ENCODE data around the gene CST3.

GRCh38 chr20:23636998-23638444, at the start of gene CST3:
Gene CST3, minus strand, starts transcription at chr20:23637955.
- PRO-cap: bidirectional peak, plus-strand start at chr20:23637439, minus-strand start at chr20:23637365; bidirectional peak, plus-strand start at chr20:23637683, minus-strand start at chr20:23637679; bidirectional peak, plus-strand start at chr20:23638136, minus-strand start at chr20:23637955
- RAMPAGE, long total RNA, 3 experiments: start-site peak on the minus strand in 1 of 3 experiments, at chr20:23637998-23638071 at its widest, 23 reads per replicate

- PRO-cap: no peak
- RAMPAGE, long total RNA, 3 experiments: no peak in any of the 3 experiments
These were observed 6.0 kb upstream of the CST4 start for GRCh38 chr20:23694865-23695242.

DNA sequence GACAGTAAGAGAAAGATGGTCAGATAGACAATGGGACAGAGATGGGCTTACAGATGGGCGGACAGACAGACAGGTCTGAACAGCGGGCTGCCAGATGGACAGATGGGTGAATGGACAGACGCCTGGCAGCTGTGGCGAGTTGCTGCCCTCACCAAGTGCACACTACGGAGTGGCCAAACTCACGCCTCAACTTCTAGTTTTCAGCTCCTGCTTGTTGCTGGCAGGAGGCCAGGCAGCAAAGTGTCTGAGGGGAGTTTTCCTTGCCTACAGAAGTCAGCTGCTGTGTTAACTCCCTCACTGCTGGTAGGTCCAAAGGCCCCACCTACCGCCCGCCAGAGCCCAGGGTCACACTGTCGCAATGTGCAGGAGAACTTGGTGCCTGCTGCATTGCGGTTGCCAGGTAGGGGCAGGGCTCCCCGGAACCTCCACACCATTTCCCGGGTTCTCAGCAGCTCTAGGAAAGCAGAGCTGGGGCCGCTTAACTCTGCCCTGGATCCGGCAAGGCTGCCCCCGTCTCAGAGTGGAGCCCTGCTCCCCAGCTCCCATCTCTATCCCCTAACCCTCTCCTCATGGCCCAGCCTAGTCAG, 7.5 kb downstream of the GGTLC1 start:
- PRO-cap: no peak
- RAMPAGE, long total RNA, 3 experiments: no peak in any of the 3 experiments

GRCh38 chr20:24148362-24148946, 159.9 kb upstream of the GGTLC1 start:
- PRO-cap: no peak
- RAMPAGE, long total RNA, 3 experiments: no peak in any of the 3 experiments

DNA sequence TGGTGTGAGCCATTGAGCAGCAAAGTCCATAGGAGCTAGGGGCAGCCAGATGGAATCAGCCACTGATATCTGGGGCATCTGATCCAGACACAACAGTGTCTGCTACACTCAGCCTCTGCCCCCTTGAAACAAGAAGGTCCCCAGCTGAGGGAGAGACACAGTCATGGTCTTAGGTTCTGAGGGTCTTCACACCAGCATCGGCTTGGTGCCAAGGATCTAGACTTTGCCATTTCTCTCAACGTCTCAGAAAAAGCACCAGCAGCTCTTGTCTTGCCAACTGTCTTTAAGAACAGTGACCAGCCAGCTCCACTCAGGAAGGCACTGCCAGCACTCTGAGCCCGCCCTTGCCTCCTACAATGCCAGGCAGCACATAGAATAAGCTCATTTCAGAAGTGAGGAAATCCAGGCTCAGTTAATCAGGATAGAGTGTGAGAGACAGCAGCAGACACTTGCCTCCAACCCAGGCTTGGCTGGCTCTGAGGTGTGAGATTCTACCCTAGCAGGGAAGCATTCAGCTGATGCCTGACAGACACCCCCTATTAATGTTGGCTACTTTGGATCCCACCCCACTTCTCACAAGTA, 4.4 kb upstream of the SYNDIG1 start:
- PRO-cap: no peak
- RAMPAGE, long total RNA, 3 experiments: no peak in any of the 3 experiments

DNA sequence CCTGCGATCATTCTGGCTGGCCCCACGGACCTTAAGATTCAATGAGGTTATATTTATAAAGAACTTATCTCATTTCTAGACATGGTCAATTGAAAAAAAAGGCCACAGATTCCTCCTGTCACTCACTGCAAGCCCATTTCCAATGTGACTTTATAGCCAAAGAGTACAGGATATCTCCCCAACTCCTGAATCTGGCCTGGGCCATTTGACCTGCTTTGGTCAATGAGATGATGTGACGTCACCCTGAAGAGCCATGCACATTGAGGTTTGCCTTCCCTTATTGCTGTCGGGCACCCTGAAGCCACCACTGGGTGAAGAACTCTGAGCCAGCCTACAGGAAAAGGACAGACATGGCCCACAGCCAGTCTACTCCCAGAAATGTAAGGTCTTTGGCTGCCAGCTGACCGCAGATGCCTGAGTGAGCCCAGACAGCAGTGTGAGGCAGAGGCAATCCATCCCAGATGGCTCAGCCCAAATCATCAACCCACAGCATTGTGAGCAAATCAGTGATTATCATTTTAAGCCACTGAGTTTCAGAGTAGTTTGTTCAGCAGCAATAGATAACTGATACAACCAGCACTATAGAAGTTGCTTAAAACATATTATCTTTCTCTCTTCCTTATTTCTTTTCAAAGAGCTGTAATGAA, 3.7 kb upstream of the SYNDIG1 start:
- PRO-cap: no peak
- RAMPAGE, long total RNA, 3 experiments: no peak in any of the 3 experiments

DNA sequence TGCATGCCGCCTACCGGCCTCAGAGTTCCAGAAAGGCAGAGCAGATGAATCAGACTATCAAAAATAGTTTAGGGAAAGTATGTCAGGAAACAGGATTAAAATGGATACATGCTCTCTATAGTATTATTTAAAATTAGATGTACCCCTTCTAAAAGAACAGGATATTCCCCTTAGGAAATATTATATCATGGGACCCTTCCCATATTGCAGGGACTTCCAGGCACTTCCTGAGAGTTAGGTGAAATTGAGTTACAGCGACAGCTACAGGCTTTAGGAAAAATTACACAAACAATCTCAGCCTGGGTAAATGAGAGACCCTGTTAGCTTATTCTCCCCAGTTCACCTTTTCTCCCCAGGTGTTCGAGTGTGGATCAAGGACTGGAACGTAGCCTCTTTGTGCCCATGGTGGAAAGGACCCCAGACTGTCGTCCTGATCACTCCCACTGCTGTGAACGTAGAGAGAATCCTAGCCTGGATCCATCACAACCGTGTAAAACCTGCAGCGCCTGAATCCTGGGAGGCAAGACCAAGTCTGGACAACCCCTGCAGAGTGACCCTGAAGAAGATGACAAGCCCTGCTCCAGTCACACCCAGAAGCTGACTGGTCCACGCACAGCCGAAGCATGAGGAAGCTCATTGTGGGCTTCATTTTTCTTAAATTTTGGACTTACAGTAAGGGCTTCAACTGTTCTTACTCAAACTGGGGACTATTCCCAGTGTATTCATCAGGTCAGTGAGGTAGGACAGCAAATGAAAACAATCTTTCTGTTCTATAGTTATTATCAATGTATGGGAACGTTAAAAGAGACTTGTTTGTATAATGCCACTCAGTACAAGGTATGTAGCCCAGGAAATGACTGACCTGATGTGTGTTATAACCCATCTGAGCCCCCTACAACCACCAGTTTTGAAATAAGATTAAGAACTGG, 17.8 kb upstream of the CST7 start:
- PRO-cap: no peak
- RAMPAGE, long total RNA, 3 experiments: no peak in any of the 3 experiments

DNA sequence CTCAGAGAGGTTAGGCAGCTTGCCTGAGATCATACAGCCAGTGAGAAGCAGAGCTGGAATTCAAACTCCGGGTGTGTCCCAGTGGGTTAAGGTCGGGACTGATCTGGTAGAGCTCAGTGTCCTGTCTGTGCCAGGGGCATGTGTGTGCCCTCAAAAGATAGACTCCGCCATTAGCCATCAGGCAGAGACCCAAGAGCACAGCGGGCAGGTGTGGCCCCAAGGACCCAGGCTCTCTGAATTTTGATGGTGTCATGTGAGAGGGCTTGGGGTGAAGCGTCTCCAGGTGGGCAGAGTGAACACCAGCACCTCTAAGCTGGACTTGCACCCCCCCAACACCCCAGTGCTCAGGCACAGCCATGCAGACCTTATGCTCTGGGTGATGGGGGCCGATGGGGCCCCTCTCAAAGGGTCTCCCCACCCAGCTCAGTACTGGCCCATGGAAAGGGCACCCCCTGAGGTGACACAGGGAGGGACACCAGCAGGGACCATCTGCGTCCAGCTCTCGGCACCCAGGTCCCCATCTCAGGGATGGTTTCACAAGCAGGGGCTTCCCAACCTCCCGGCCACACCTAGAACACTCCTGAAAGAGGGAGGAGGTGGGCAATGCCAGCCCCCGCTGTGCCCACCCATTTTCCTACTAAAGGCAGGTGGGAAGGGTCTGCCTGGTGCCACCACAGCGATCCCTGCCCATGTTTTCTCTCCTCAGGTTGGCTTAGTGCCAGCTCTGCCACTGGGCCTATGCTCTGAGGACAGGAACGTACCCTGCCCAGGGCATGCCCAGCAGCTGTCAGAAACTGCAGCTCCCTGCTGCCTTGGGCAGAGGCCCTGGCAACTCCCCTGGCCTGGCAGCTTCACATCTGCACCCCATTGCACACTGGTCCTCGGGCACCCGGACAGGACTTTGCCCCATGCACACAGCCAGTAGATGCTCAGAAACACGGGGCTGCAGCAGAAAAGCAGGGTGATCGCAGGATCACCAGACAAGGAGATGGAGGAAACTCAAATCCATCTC, 3.5 kb downstream of the CST7 start:
- PRO-cap: no peak
- RAMPAGE, long total RNA, 3 experiments: no peak in any of the 3 experiments

- PRO-cap: no peak
- RAMPAGE, long total RNA, 3 experiments: no peak in any of the 3 experiments
These were observed 12.0 kb downstream of the CST7 start for GRCh38 chr20:24960817-24961648.

DNA sequence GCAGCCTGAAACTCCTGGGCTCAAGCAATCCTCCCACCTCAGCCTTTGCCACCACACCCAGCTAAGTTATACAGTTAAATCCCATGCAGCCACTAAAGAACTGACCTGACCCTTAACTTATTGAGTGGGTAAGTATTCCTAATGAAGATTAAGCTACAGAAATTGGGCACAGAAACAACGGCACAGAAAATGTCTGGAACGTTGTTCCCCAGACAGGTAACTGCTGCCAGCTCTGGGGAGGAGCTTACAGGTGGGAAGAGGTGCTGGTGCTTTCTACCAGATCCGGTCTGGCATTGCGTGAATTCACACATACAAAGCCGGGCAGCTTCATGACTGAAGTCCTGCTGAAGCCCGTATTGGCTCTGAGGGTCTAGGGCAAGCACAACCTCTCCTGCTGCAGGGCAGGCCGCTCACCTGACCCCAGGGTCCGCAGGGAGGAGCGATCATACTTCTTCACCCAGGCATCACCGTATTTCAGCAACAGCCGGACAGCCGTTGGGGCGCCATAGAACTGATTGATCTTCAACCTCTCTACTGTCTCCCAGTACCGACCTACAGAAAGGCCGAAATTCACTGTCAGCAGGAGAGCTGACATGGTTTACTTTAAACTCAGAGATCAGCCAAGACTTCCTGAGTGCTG, 27.2 kb upstream of the APMAP start:
- PRO-cap: no peak
- RAMPAGE, long total RNA, 3 experiments: no peak in any of the 3 experiments

GRCh38 chr20:25039504-25040152, 18.3 kb downstream of the ACSS1 start:
- PRO-cap: bidirectional peak, plus-strand start at chr20:25040046, minus-strand start at chr20:25039771
- RAMPAGE, long total RNA, 3 experiments: no peak in any of the 3 experiments

GRCh38 chr20:25065009-25065526, 7.1 kb upstream of the ACSS1 start:
- PRO-cap: no peak
- RAMPAGE, long total RNA, 3 experiments: no peak in any of the 3 experiments

GRCh38 chr20:25090587-25091248, 8.8 kb upstream of the VSX1 start:
- PRO-cap: no peak
- RAMPAGE, long total RNA, 3 experiments: no peak in any of the 3 experiments

GRCh38 chr20:25197137-25197533, 1.6 kb downstream of the ENTPD6 start:
- PRO-cap: no peak
- RAMPAGE, long total RNA, 3 experiments: no peak in any of the 3 experiments

GRCh38 chr20:25225525-25226098, 22.3 kb upstream of the PYGB start:
- PRO-cap: no peak
- RAMPAGE, long total RNA, 3 experiments: no peak in any of the 3 experiments

DNA sequence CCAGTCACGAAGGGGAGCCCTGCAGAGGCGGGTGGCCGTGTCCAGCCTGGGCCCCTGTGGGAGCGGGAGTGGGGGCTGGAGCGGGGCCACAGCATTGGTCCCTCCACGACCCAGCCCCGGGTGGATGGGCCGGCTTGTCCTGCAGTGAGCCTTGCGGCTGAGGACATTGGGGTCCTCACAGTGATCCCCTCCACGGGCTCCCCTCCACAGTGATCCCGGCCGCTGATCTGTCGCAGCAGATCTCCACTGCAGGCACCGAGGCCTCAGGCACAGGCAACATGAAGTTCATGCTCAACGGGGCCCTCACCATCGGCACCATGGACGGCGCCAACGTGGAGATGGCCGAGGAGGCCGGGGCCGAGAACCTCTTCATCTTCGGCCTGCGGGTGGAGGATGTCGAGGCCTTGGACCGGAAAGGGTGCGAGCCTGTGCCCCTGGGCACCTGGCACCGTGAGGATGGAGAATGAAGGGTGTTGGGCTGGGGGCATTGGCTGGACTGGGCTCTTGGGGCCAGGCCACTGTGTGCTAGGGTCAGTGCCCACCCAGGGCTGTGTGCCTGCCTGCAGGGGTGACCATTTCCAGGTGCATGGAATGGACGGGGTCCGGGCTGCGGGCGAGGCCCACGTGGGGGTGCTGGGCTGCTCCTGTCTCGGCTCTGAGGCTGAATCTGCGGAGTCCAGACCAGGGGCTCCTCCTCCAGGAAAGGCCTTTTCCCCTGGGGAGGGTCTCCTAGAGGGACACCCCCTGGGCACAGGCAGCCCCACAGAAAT, 44.5 kb downstream of the PYGB start:
- PRO-cap: no peak
- RAMPAGE, long total RNA, 3 experiments: no peak in any of the 3 experiments

- PRO-cap: no peak
- RAMPAGE, long total RNA, 3 experiments: no peak in any of the 3 experiments
These were observed 49.2 kb downstream of the PYGB start for GRCh38 chr20:25296736-25297859.

DNA sequence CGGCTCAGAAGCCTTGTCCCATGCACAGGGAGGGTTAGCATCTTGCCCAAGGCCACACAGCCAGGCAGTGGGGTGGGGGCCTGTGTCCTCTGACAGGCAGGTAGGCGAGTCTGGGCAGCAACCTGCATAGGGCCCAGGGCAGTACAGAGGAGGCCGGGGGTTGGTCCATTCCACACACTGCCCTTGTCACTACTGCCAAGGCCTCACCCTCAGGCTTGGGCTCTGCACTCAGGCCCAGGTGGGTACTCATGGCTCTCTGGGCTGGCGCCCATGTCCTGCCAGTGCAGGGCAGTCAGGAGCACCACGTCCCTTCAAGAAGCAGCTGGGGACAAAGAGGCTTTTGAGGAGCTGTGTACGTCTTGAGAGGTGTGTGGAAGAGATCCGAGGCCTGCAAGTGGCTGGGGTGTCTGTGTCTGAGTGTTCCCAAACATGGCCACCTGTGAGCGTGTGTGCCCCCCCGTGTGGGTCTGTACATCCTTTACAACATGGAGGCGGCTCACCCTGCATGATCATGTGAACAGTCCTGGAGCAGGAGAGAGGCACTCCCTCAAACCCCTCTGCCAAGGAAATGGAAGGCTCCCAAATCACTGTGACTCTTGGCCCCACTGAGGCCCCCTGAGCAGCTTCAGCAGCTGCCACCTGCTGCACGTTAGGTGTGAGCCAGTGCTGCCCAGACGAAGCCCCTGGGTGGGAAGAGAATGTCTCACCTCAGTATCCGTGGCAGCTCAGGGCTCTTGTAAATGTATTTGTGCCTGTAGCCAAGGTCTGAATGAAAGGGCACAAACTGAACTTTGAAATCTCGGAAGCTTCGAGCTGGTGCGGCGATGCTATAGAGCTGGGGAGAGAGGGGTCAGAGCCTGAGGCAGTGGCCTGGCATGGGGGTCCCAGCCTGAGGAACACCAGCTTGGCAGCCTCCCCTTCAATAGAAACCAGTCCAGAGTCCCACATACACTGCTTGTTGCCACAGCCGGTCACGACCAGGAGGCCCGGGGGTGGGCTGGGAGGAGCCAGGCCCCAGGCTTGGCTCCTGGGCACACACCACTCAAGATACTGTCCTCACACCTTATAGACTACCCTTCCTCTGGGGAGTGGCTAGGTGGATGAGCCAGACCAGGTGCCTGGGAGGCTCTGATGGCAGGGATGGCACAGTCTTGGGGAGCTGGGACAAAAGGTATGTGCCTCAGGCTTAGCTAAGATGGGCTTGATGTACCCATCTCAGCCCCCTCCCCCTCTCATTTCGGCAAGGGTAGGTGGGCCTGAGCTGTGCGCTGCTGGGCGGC, 54.1 kb downstream of the PYGB start:
- PRO-cap: no peak
- RAMPAGE, long total RNA, 3 experiments: no peak in any of the 3 experiments

DNA sequence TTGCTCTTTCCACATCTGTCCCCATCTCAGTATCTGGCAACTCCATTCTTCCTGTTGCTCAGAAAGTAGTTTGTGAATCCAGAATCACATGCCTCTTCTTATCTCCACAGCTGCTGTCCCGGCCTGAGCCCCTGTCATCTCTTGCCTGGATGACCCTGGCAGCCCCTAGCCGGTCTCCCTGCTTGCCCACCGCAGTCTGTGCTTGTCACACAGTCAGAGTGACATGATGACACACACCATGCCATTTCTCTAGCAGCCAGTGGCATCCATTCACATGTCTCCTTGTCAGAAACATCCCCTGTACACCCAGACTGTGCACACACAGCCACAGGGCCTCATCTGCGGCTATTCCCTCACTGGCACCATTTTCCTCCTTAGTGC, 9.7 kb downstream of the ABHD12 start:
- PRO-cap: no peak
- RAMPAGE, long total RNA, 3 experiments: no peak in any of the 3 experiments

DNA sequence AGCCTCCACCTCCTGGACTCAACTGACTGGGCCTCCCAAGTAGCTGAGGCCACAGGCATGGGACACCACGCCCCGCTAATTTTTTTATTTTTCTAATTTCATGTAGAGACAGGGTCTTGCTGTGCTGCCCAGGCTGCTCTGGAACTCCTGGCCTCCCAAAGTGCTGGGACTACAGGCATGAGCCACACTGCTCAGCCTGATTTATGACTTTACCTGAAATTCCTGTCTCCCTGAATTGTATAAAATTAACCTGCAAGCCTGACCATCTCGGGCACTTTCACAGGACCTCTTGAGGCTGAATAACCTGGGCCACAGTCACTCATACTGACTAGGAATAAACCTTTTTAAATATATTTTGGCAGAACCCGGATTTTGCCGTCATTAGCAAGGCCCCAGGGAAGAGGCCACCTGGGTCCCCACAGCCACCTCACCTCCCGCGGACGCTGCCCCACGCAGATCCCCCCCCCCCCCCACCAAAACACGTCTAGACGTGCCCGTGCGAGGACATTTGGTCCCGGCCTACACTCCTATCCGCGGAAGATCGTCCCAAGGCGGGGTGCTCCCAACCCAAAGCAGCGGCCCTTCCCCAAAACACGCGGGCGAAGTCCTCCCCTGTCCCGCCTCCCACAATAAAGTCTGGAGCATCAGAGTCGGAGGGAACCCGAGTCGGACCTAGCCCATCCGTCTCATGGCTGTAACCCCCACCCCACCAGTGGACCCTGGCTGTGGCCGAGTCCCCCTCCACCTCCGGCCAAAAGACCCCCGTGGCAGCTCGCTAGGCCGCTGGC, 829 bp downstream of the ZNF337 start:
- PRO-cap: unidirectional peak, plus-strand start at position 476 of the sequence
- RAMPAGE, long total RNA, 3 experiments: no peak in any of the 3 experiments

All from gastrocnemius medialis (tissue), 3 donors.